Endothelial cell (in vitro differentiated cells): ENCODE measurements around the gene C4orf3.

- PRO-cap: no peak
Measured at GRCh38 chr4:118816766-118817402, 19.0 kb downstream of the SEC24D start.

DNA sequence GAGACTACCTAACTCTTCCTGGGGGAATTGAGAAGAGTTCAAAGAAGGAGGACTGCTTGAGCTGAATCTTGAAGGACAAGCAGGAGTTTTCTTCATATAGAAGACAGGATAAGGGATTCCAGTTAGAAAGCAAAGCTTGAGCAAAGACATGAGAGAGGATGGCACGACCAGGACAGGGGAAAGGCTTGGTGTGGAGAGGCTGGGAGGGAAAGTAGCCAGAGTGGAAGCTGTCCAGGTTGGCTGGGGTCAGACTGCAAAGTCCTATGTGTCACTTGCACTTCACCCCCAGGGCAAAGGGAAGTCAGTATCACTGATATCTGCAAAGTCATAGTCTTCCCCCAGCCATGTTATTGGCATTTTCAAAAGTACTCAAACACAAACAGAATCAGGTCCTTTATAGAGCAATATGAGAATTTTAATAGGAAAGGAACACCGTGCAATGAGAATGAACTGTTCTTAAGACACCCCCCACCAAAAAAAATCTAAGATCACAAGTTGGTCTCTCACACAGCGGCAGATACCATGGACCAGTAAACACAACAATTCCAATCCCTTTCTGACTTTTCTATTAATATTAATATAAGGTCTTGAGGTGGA lies 8.9 kb downstream of the SEC24D start:
- PRO-cap: no peak

DNA sequence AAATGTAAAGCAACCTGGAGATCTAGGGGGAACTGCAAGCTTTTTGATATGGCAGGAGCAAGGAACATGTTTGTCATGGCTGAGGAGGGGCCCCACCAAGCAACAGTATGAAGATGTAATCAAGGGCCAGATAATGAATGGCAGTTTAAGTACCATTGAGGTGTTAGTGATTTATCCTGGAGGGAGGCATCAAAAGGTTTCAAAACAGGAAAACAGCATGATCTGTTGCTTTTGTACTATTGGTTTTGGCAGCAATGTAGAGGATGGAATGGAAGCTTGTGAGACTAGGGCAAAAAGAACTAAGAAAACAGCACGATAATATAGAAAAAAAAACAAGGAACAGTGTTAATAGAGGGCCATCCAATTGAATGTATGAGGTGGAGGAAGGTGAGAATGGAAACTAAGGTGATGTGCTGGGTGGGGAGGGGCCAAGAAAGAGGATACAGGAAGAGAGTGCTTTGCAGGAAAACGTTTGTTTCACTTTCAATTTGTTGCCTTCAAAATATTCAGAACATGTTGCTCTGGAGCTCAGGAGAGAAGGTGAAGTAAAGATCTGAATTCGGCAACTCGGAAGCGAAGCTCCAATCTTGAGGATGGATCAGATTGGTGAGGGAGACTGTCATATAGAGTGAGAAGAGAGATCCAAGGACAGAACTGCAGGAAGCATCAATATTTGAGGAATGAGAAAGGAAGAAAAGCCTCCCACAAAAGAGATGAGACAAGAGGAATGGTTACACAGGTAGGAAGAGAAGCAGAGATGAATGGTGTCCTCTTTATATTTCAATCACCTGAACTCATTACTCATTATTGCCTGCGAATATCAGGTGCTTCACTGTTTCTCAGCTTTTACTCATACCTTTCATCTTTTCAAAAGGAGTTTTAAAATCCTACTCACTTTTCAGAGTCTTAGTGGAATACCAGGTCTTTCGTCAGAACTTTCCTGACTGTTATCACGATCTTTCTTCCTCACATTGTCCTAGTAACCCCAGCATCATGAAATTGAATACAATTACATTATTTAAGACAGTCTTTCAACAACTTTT lies 14.6 kb upstream of the SEC24D start:
- PRO-cap: bidirectional peak, plus-strand start at position 7 of the sequence, minus-strand start outside the sequence; bidirectional peak, plus-strand start at position 509 of the sequence, minus-strand start at position 402 of the sequence

DNA sequence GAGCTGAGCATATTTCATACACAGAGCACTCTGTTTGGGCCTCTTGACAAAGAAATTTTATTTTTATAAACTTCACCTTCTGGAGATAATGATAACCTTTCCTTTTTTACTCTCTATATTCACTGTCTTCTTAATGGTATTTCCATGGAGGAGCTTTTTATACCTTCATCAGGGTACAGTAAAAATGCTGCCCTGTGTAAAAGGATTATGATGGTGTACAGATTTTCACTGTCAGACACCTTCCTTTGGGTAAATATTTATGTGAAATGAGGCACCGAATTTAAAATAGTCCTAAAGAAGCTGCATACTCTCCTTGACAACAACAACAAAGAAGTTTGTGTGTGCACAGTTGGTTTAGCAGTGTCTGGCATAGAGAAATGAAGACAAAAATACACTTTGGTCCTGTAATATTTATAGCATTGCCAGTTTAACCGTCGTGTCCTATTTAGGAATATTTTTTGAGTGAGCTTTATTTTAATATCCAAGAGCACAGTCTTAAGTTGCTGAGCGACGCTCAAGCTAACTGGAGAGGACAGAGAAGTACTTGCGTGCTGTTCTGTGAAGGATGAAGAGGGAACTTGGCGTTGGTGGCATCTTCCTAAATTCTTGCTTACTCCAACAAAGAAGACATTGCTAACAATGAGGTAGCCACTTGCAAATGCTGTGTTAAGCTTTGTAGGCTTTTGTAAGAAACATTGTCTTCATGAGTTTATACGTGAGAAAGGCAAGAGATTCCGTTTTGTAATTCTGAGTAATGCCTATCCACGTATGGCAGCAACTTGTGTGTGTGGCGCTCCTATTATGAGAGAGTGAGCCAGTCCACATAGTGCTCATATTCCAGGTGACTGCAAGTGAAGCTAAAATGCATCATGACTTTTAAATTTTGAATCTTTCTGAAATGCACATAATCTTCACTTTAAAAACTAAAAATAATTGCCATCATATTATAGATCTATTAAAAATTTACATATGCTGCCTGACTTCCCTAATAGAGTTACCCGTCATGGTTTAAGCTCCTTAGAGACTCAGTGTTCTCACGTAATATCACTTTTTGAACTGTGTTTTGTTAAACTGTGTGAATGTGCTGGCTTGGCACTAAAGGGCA lies 50.5 kb downstream of the SYNPO2 start:
- PRO-cap: no peak

- PRO-cap: no peak
Measured at GRCh38 chr4:118988923-118989821, 100.5 kb downstream of the SYNPO2 start.

DNA sequence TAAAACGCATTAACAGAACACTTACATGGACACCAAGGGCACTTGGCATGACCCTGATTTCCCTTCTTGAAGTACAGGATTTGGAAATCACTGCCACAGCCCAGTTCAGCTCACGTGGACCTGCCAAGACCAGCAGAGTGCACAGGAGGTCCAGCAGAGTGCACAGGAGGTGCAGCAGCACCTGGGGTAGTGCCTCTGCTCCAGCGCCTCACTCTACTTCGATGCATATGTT lies 122.3 kb downstream of the SYNPO2 start:
- PRO-cap: no peak

DNA sequence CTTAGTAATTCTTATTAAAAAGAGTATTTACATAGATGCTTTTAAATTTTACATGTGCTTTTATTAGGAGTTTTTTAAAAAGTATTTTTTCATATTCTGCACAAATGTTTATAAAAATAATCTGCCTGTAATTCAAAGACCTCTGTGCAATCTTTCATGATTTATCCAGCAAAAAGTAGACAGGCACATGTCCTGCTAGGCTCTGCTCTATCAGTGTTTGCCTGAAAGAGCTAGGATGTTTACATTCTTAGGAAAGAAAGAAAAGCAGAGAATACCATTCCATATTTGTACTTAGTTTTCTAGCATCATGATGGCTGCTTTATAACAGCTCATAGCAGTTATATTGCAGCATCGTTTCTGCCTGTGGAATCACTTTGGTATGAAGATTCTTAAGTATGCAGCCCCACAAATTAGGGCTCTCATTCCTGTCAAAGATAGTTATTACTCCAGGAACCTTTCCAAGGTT lies 119.1 kb upstream of the MYOZ2 start:
- PRO-cap: no peak

DNA sequence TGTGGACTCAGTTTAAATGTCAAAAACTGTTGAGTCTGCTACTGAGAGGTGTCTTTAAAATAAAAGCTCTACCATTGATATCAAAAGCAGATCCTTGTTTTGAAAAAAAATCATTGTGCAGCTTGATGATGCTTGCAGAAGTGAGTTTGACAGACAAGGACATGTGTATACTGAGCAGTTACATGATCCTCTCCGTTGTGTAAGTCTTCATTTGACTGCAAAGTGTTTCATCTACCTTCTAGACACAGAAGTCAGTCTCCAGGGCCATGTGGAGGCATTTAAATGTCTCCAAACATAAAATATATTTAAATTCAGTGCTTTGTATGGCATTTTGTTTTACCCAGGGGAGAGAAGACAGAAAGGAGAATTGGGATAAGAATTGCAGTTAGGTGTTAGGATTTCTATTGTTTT lies 107.8 kb upstream of the MYOZ2 start:
- PRO-cap: no peak

DNA sequence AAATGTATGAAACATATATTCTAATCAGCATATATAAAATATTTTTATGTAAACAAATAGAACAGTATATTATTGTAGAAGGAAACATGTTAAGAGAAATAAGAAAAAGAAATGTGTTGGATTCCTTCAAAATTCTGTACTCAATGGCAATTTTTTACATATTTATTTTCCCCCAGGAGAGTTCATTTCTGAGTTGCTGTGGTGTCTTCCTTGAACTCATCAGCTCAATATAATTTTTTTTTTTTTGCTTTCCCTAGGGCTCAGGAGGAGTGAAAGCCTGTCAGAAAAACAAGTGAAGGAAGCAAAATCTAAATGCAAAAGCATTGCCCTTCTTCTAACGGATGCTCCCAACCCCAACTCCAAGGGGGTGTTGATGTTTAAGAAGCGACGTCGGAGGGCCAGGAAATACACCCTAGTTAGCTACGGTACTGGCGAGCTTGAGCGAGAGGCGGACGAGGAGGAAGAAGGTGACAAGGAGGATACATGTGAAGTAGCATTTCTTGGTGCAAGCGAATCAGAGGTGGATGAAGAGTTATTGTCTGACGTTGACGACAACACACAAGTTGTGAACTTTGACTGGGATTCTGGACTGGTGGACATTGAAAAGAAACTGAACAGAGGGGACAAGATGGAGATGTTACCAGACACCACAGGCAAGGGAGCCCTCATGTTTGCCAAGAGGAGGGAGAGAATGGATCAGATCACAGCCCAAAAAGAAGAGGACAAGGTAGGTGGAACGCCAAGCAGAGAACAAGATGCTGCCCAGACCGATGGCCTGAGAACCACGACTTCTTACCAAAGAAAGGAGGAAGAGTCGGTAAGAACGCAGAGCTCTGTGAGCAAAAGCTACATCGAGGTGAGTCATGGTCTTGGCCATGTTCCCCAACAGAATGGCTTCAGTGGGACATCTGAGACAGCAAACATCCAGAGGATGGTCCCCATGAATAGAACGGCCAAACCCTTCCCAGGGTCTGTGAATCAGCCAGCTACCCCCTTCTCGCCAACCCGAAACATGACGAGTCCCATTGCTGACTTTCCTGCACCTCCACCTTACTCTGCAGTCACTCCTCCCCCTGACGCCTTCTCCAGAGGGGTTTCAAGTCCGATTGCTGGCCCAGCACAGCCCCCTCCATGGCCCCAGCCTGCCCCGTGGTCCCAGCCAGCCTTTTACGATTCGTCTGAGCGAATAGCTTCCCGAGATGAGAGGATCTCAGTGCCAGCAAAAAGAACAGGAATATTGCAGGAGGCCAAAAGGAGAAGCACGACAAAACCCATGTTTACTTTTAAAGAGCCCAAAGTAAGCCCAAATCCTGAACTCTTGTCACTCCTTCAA lies 105.6 kb upstream of the MYOZ2 start:
- PRO-cap: no peak

DNA sequence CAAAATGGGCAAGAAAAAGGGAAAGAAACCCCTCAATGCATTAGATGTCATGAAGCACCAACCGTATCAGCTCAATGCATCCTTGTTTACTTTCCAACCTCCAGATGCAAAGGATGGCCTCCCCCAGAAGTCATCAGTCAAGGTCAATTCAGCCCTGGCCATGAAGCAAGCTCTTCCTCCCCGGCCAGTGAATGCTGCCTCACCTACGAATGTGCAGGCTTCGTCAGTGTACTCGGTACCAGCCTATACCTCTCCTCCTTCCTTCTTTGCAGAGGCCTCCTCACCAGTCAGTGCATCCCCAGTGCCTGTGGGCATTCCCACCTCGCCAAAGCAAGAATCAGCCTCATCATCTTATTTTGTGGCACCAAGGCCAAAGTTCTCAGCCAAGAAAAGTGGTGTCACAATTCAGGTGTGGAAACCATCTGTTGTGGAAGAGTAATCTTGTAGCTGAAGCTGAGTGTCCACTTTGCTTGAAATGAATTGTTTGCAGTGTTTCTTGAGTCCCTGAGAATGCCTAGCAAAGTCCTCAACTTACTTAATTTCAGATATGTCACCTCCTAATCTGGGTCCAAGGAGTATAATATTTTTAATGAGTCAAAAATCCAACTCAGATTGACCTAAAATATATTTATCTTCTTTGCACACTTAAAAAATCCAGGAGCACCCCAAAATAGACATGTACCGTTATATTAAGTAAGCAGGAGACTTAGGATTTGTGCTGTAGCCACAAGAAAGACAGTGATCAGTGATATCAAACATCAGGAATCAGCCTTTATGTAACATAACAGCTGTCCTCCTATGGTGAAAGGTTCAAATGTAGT lies 103.8 kb upstream of the MYOZ2 start:
- PRO-cap: no peak

DNA sequence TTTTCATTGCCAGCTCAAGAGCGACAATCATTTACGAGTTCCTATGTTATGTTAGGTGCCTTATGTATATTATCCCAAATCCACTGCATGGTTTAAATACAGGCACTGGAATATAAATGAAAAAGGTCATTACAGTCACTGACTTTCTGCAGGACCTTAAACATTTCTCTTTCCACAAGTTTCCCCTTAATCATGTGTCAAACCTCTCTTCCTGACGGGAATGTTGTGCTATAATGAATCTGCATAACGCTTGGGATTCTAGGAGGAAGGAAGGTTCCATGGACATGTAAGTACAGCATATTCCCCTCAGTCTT lies 100.6 kb upstream of the MYOZ2 start:
- PRO-cap: no peak

- PRO-cap: no peak
Measured at GRCh38 chr4:119040676-119041213, 94.9 kb upstream of the MYOZ2 start.

DNA sequence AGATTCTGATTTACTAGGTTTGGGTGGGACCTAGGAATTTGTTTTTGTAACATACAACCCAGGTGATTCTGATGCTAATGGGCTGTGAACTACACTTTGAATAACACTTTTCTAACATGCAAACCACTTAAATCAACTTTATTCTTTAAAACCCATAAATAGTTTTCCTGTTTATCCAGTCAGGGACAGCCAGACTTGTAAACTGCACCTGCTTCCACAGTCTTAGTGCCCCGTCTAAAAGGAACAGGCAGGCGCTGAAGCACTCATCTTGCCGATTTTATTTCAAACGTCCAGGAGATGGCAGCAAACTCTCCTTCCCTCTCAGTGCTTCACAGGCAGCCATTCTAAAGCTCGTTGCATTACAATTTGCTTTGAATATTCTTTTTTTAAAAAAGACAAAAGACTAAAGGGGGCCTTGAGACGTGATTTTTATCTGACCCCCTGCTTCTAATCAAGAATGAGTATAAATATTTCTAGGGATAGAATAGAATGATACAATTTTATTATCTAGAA lies 93.7 kb upstream of the MYOZ2 start:
- PRO-cap: no peak

- PRO-cap: bidirectional peak, plus-strand start at chr4:119300199, minus-strand start at chr4:119300214; bidirectional peak, plus-strand start at chr4:119300447, minus-strand start at chr4:119300554; bidirectional peak, plus-strand start at chr4:119301091, minus-strand start at chr4:119300789
Measured at GRCh38 chr4:119300012-119301005, at the start of gene C4orf3. Gene C4orf3, minus strand, starts transcription at chr4:119300645.

DNA sequence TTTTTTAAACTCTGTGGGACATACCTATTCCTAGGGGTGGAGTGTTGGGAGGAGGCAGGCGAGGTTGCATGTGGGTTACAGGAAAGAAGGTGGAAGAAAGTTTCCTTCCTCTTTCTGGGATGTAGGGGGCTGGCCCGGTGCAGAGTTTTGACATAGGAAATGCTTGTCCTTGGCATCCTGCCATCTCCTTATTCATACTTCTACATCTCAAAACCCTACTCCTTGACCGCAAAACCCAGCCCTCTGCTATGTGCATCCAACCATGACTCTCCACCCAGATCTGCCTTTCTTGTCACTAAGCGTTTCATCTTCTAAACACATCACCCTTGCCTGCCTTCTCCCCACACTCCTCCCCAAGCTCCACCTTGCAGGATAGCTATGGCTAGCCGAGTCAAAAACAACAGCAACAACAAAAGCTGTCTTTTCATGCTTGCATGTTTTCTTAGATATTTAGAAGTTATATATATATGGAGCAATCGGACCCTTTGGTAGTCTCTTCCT lies 48.5 kb upstream of the FABP2 start:
- PRO-cap: no peak

DNA sequence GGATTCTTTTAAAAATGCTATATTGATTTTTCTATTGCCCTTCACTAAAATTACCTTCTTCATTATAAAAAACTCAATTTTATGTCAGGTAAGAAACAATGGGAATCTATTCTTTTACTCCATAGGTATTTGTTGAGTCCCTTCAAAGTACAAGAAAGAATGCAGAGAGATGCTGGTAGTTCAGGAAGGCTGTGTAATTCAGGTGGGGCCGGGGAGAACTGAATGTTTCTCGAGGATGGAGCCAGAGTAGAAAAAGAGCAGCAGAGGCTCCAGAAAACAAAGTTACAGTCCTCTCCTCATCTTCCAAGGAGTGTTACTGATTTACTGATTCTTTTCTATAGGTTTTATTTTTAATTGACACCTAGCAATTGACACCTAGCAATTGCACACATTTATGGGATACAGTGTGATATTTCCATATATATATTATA lies 137.7 kb downstream of the PDE5A start:
- PRO-cap: no peak

DNA sequence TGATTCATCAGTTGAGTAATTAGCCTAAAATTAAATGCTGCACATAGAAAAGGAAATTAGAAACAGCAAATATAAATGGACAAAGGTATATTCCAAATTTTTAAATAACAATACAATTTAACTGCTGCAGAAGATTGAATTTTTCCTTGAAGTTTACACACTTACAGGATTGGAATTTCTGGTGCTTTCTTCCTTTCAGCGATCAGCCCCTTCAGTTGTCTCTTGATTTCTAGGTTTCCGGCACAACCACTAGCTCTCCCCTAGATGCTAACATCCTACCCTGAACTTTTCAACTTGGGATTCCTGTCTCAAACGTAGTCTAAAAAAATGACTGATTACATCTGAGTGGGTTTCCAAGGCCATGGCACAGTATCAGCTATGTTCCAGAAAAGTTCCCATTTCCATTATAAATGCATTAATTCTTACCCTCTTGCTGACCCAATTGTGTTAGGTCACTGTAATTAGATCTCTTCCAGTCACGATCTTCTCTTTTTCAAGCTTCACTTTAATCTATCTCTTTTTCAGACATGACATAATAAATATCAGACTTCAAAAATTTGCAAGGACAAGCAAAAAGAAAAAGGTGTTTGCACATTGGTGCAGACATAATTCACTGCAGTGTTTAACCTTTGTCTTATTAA lies 50.5 kb upstream of the PDE5A start:
- PRO-cap: no peak

- PRO-cap: no peak
Measured at GRCh38 chr4:119707136-119707615, 78.6 kb upstream of the PDE5A start.

DNA sequence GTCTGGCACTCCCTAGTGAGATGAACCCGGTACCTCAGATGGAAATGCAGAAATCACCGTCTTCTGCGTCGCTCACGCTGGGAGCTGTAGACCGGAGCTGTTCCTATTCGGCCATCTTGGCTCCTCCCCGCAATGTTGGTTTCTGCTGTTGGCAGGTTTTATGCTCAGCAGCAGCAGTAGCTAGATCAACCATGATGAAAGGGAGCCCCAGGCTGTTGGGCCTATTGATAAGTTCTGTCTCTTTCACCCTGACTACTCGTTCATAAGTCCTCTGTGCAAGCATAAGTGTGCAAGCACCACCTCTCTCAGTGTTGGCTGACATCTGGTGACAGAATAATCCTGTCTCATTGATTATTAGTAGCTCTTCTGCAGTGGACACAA lies 274.2 kb downstream of the PRDM5 start:
- PRO-cap: no peak

GRCh38 chr4:120721845-120722124 lies 200.7 kb downstream of the PRDM5 start:
- PRO-cap: no peak